ENCODE measurements around the genes ARX, DCAF8L2, TAB3, CFAP47 and CYBB.

DNA sequence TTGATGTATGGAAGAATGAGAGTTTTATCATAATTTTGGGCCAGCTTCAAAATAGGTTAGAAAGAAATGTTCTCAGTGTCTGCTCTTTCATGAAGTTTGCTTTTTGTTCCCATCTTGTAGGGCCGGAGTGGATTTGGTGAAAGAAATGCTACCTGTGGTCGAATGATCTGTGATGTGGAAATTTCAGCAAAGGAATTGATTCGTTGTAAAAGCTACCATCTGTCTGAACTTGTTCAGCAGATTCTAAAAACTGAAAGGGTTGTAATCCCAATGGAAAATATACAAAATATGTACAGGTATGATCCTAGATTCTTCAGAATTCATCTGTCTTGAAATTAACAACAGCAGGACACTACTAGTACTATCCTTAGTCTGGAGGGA, 45.5 kb downstream of the POLA1 start:
- PRO-cap: no peak

DNA sequence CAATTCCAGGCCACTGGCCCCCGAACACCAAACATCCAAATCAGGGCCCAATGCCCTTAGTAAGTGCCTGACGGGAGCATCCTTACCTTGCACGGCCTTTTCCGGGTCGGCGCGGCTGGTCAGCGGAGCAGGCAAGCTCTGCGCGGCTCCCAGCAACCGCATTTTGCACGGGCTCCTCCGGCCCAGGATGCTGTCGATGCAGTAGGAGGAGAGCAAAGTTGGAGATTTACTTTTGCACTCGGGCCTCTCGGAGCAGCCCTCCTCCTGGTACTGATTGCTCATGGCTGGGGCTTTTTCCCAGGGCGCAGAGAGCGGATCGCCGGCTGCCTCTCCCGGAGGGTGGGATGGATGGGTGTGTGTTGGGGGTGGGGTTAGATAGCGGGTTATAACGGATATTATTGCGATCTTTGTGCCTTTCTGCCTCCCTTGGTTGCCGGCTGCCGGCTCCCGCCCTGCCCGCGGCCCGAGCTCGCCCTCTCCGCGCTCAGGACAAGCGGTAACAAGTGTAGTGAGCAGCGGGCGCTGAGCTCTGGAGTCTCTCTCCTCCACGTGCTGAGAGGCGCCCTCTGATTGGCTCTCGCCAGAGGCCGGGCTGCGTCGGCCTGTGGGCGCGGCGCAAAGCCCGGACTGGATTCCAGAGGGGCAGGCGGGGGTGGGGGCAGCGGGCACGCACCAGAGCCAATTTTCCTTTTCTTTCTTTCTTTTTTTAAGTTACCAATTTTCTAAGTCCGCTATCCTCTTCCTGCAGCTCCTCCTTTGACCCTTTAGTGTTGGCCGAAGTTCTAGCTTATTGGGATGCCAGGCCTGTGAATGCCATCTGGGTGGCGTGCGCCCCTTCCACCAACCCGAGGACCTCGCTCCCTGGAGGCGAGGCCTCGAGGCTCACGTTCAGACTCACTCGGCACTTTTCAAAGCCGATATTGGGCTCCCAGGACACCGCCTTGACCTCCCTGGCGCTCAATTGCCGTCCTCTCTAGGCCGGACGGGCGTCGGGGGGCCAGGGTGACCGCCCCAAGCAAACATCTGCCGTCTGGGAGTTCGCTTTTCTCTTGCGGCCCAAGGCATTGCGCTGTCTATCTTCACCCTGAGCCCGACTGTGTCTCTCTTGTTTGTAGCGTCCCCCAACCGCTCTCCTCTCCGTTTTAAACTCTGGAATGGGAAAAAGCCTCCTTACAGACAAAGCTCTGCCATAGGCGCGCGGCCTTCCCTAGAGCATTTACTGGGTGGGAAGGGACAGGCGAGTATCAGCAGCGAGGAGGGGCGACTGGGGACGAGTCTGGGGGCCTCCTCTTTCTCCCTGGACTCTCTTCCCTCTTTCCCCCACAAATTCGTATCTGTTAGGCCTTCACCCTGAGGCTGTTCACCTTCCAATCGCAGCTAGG, at the start of gene ARX:
ARX (minus strand) TSS at position 510 of the 1,382 bp plus-strand sequence.
- PRO-cap: no peak

- PRO-cap: no peak
Measured at GRCh38 chrX:27350504-27351042, 112.6 kb downstream of the PPP4R3C start.

GRCh38 chrX:27590051-27590592, at the start of gene DCAF8L2:
Gene DCAF8L2, plus strand, starts transcription at chrX:27590344.
- PRO-cap: no peak

DNA sequence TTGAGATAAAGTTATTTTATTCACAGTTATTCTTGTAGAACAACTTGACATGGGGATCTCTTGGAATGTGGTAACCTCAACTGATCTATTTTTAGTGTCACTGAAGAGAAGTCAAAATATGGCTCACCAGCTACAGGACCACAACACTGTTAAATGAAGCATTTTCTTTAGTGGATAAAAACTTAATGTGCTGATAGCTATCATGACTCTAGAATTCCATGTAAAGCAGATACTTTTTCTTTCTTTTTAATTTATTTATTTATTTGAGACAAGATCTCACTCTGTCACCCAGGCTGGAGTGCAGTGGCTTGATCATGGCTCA, 289.9 kb upstream of the DCAF8L1 start:
- PRO-cap: no peak

- PRO-cap: no peak
Measured at GRCh38 chrX:30576919-30577440, 586 bp downstream of the TASL start.

DNA sequence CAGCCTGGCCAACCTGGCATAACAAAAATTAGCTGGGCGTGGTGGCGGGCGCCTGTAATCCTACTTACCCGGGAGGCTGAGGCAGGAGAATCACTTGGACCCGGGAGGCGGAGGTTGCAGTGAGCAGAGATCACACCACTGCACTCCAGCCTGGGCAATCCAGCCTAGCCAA, 1.2 kb downstream of the GK start:
- PRO-cap: no peak

DNA sequence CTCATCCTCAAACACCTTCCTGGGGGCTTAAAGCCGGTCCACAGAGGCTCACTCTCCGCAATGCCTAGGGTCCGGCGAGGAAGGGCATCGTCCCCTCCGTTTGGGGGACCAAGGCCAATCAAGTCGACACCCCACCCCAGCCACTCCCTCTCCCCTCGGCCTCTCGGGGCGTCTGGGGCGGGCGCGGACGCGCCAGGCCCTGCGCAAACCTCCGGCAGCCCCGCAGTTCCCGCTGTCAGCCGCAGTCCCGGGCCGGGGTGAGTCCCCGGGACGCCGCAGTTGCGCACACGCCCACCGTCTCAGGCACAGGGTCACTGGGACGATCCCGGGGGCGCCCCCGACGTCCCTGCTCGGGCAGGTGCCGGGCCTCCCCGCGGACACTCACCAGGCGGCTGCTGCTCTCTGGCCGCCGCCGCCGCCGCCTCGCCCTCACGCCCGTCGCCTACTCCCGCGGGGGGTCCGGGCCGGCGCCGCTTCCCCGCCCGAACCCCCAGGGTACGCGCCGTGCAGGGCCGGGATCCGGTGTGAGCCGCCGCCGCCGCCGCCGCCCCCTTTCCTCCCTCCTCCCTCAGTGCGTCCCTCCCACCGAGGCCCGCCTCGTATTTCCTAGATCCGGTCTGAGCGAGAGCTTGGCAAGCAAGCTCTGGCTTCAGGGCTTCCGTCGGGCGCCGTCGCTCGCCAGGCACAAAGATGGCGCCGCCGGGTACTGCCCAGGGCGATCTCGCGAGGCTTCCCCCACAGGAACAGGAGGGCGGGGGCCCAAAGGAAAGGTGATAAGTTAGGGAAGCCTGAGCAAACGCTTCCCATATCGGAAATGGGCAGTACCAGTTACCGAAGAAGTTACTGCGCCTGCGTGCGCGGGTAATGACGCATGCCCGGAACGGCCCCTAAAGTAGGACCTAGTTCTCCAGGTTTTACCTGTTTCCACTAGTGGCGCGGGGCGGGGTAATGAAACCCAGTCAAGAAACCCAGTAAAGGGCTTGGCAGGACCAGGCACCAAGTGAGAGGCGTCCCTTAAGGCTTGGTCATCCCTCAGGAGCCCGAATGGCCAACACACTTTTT, at the start of gene TAB3:
TAB3 (minus strand) TSS at position 526 of the 1,062 bp plus-strand sequence.
- PRO-cap: bidirectional peak, plus-strand start at position 740 of the sequence, minus-strand start at position 570 of the sequence

DNA sequence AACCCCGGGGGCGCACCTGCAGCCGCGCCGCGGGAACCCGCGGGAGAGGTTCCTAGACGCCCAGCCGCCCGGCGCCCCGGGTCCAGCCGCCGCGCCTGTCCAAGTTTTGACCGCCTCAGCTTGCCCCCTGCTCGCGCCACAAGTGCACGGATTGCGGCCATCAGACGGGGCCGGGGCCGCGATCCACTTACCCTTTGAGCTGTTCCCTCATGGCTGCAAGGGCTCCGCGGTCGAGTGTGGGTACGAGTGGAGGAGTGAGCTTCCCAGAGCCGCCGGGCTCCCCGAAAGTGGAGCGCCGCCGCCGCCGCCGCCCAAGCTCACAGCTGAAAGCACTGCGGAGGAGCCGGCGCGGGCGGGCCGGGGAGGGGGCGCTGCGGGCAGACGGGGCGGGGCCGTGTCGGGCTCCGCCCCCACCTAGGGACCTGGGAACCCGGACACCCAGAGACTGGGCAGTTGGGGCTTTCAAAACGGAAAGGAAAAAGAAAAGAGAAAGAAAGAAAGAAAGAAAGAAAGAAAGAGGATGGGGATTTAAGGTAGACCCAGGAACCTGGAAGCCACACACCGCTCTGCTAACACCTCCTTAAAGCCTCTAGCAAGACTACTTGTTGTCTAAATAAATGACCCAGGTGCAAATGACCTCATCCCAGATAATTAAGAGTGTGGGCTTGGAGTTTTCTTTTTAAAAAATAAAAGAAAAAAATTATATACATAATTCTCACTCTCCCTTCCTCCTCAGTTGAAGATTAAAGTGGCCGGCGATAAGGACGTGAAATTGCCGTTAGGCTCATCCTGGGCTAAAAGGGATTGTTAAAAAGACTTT, 195.0 kb upstream of the FTHL17 start:
- PRO-cap: unidirectional peak, minus-strand start at position 334 of the sequence

GRCh38 chrX:32643865-32644522, 567.4 kb downstream of the DMD start:
- PRO-cap: no peak

GRCh38 chrX:33188180-33189044, 22.9 kb downstream of the DMD start:
- PRO-cap: no peak

DNA sequence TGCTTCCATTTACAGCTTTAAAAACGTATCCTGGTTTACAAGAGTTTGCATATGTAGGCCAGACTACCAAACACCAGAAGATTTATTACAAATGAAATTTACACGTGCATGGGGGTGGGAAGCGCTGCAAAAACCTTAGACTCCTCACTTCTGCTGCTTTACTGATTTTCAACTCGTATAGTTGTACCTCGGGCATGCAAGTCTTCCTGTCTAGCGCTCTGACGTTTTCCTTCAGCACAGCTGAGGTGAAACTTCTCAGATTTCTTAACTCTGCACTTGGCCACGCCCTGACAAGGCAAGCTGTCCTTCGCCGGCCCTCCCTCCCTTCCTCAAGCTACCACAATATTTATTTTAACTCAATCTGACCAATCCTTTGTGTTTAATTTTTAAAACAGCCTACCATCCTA, 406.3 kb downstream of the FAM47A start:
- PRO-cap: no peak

DNA sequence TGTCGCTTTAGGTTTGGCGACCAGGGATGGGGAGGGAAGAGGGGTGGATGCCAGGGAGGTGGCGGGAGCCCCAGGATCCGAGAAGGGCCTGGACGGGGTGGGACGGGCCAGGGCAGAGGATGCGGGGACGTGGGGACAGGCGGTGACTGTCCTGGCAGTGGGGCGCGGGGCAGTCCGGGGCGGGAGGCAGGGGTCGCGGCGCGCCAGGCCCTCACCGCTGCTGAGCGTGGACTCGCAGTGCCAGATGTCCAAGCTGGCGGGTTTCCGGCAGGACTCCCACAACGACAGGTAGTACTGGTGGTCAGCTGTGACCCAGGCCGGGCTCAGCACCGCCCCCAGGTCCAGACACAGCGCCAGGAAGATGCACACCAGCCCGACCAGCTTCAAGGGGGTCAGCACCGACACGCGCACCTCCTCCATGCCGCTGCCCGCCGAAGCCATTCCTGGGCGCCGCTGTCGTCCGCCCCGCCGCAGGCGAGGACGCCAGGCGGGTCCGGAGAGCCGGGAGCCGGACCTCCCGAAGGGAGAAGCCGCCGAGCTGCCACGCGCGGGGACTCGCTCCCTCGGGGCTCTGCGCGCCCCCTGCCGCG, 401 bp downstream of the TMEM47 start:
- PRO-cap: no peak

- PRO-cap: no peak
Measured at GRCh38 chrX:35919418-35920257, at the start of gene CFAP47. Gene CFAP47, plus strand, starts transcription at chrX:35919734.

DNA sequence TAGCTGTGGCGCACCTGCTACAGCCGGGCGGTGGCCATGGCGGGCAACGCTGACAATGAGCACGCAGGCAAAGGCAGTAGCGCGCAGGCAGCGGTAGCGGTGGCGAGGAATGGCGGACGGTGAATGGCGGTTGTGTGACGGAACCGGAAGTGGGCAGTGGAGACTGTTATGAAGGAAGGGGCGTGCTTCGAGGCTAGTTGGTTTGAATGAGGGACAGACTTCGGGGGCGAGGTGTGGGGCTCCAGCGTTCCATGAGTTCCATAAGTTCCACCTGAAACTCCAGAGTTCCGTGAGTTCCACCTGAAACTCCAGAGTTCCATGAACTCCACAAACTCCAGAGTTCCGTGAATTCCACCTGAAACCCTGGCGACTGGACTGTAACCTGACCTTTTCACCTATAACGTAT, 70.2 kb downstream of the FAM47C start:
- PRO-cap: no peak

DNA sequence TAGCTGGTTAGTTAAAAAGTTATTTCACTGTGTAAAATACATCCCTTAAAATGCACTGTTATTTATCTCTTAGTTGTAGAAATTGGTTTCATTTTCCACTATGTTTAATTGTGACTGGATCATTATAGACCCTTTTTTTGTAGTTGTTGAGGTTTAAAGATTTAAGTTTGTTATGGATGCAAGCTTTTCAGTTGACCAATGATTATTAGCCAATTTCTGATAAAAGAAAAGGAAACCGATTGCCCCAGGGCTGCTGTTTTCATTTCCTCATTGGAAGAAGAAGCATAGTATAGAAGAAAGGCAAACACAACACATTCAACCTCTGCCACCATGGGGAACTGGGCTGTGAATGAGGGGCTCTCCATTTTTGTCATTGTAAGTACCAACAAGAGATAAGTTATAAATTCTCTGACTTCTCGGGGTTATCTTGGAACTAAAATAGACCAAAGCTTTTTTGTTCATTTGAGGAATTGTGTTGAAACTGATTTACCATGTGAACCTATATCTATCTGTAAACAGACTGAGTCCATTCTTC, at the start of gene CYBB:
CYBB (plus strand) TSS at position 312 of the 535 bp plus-strand sequence.
- PRO-cap: no peak

- PRO-cap: no peak
Measured at GRCh38 chrX:37905348-37906351, 58.3 kb upstream of the DYNLT3 start.

GRCh38 chrX:38171783-38172304, 48.8 kb downstream of the SRPX start:
- PRO-cap: no peak

- PRO-cap: no peak
Measured at GRCh38 chrX:38287360-38288322, 39.7 kb downstream of the RPGR start.

- PRO-cap: no peak
Measured at GRCh38 chrX:38312278-38312849, 14.9 kb downstream of the RPGR start.

Data from SP-49 (cell line).